Mesenchymal stem cell of the bone marrow (primary cell): ENCODE data around the gene TASOR2.

GRCh38 chr10:4982544-4983241 lies 19.5 kb downstream of the AKR1C1 start:
- CAGE, long polyA plus RNA, result no peak

- CAGE, long polyA plus RNA, result no peak
Observed at GRCh38 chr10:5020199-5020664, 16.6 kb upstream of the AKR1C2 start.

DNA sequence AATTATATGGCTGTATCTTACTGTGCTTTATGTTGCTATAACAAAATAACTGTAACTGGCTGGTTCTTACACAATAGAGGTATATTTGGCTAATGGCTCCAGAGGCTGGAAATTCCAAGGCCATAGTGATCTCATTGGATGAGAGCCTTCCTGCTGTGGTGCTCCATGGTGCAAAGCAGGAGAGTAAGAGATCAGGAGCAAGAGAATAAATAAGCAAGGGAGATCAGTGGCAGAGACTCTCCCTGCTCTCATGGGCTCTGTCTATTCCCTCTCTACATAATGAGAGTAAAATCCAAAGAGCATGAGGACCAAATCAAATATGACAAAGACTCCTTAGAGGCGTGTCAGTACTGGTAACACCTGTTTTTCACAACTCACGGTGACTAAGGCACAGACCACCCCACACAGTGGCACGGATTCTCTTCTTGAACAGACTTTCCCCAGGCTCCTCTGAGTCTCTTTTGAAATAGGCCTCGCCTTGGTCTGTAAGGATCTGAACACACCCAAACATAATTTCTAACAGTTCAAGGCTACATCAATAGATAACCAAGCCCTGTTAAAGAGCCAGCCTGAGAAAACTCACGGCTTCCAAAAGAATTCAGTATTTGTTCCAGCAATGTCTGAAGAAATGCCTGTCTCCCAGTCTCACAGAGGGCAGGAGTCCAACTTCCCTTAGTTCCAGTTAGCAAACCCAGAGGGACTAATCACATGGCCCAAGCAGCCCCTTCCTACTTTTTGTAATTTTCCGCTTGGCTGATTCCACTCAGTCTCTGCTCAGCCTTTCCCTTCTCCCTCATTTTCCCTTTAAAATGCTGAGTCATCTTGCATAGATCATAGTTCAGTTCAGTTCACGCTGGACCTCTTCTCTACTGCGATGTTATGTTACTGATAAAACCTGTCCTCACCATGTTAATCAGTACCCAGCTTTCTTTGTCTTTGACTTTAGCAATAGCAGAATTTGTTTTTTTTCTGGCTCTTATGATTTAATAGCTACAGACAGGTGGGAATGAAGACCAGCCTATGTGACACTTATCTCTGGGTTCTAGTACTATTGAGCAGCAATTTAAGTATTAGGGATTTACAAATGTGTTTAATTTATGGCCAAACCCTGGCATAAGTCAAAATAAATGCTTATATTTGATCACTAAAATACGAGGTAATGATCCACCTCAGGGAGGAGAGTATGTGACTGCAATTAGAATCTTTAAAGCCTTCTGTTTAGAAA lies 22.7 kb upstream of the AKR1C3 start:
- CAGE, long polyA plus RNA, result no peak

DNA sequence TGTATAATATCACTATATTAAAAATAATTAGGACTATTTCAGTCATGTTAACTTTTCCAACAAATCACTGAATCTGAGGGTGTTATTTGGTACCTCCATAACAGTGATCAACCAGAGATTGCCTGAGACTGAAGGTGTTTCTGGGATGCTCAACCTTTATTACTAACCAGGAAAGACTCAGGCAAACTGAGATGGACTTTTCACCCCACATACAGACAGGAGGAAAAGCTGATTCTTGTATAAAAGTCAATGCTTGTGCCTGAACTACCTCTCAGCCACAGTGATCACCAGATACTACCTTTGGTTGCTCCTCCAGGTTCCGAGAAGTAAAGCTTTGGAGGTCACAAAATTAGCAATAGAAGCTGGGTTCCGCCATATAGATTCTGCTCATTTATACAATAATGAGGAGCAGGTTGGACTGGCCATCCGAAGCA lies 1.9 kb downstream of the AKR1C3 start:
- CAGE, long polyA plus RNA, result no peak

GRCh38 chr10:5293526-5294361 lies 71.0 kb upstream of the UCN3 start:
- CAGE, long polyA plus RNA, result no peak

DNA sequence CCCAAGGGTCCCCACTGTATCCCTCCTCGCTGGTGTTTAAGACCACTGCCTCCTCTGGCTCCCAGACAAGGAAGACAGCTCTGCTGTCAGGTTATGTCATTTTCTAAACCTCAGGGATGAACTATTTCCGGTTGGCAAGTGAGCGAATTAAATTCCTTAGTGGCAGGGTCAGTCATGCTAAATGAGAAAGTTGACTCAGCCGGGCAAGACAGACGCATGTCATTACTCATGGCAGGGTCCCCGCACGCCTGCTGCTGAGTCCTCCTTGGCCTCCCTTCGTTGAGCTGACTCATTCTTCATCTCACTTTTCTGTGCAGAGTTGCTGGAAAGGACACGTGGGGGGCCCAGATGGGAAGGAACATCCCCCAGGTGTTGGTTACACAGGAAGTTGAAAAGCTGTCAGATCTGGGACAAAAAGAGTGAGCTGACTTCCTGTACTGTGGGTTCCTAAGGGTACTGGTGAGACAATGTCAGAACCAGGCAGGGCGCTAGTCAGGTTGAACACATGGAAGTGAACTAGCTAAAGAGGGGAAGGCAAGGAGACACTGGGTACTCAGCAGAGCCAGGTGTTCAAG lies 47.1 kb upstream of the UCN3 start:
- CAGE, long polyA plus RNA, result no peak

GRCh38 chr10:5407122-5407565 lies 2.5 kb upstream of the TUBAL3 start:
- CAGE, long polyA plus RNA, result no peak

GRCh38 chr10:5412933-5413734 lies 777 bp downstream of the NET1 start:
- CAGE, long polyA plus RNA, result no peak

- CAGE, long polyA plus RNA, result no peak
Observed at GRCh38 chr10:5549575-5550116, 24.9 kb downstream of the CALML3 start.

DNA sequence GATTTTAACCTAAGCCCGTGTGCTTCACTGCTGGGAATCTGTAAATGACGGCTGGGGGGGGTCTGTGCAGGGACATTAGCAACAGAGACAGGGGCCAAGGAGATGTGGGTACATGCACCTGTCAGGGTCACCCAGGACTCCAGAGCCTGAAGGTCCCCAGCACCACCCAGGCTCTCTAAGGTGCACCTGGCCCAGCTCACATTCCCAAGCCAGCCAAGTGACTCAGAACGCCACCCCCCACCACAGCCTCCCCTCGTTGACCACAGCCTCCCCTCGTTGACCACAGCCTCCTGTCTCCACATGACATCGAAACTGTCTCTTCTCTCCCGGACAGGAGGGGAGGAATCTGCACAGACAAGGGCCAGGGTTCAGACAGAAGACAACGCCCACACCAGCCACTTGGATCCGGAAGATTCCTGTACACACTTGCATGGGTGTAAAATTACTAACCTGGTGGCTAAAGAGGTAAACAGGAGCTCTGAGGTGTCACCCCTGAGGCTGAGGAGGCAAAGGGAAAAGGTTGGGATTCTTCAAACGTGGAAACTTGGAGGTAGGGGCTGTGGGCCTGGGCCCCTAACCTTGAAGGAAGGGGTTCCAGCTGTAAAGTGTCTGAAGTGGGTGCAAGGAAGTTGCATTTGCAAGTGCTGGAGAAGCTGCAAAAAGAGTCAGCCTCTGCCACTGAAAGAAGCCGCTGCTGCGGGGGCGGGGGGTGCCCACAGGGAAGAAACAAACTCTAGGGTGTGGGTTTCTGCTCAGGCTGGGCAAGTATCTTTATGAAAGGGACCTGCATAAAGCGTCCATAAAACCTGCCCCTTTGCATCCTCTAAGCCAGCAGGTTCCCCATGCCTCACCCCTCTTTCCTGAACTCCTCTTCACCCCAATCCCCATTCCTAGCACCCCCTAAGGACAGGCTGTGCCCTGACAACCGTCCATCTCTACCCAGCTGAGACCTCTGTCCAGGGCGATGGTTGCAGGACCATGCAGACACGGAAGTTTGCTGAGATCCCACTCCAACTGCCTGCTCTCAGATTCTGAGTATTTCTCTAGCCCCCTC lies 27.1 kb downstream of the CALML3 start:
- CAGE, long polyA plus RNA, result no peak

DNA sequence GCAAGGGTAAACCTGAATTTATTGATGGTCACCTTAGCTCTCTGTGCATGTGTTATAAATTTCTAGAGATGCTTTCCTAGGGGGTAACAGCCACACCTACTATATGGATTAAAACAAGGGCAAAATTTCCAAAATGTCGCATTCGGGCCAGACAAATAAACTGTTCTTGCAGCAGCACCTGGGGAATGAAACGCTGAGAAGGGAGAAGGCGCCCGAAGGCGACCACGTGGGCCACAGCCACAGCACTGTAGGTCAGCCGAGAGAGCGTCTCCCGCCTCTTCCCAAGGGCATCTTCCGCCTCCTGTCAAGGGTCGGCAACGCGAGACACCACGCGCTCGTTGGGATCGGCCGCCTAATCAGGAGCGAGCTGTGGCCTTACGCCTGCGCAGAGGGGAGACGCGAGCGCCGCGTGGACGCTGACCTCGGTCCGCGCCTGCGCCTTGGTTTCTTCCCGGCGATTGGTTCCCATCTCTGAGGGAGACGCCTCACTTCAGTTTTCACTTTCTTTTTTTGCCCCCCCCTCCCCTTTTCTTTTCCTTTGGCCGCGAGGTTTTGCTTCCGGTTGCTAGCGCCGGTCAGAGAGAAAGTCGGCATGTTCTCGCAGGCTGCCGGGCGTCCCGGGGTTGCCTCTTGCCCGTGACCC lies at the start of gene TASOR2:
Gene TASOR2 (plus strand): TSS at position 555 of the 643 bp plus-strand sequence.
- CAGE, long polyA plus RNA, result no peak

DNA sequence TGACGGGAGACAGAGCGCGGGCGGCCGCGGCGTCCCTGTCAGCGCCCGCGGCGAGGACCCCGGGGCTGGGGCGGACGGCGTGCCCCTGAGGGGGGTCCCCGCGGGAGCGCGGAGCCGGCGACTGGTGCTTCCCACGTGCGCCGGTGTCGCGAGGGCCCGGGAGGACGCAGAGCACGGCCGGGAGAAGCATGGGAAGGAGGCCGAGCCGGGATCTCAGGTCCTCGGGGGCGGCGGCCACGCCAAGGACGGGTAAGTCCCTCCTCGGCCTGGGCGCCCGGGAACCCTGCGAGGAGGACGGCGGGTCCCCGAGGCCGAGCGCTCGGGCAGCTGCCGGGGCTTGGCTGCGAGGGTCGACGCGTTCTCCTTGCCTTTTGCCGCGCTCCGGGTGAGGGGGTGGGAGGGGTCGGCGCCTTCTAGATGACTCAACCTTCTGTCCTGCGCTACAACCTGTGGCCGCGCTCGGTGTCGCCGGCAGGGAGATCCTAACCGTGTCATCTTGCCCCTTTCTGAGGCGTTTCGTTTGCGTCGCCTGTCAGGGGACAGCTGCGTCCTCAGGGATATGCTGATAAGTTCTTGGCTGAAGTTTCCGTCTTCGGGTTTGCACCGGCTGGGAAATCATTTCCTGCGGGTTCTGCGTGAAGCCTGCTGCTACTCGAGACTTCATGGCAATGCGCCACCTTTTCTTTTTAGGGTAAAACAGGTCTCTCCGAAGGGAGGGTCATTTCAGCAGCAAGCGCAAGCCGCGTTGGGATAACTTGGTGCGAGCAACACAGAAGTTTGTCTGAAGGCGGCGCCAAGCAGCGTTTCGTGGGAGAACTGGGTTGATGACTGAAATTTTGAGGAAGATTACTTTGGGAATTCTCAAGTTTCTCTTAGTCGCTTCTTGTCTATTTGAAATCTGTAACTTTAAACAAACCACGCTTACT lies 552 bp downstream of the TASOR2 start:
- CAGE, long polyA plus RNA, result no peak

DNA sequence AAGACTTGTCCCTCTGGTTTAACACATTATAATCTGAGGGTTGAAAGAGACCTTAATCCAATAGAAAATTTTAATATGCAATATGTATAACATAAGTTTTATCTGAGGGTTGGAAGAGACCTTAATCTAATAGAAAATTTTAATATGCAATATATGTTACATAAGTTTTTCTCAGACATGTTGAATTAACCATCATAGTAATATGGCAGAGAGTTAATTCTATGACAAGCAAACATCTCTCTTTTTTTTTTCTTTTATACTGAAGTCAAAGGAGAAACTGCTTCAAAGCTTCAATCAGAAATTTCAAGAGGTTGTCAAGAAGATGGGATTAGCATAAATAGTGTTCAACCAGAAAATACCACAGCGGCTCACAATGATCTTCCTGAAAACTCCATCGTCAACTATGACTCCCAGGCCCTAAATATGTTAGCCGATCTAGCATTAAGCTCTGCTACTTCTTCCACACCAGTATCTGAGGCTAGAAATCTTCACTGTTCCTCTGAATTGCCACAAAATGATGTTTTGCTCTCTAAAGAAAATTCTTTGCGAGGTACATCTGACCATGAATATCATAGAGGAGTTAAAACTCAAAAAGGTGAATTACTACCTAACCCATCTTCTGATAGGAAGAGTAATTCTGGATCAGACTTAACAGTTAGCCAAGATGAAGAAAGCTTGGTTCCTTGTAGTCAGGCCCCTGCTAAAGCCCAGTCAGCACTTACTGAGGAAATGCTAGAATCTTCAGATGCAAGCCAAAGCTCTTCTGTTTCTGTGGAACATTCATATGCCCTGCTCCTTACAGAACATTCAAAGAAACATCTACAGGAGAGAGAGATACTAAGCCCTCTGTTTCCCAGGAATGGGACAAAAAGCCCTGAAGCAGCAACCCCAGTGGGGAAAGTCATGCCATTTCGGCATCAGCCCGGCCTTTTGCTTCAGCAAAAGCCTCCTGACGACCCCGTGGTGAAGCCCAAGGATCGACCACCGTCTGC lies 55.0 kb downstream of the TASOR2 start:
- CAGE, long polyA plus RNA, result no peak

DNA sequence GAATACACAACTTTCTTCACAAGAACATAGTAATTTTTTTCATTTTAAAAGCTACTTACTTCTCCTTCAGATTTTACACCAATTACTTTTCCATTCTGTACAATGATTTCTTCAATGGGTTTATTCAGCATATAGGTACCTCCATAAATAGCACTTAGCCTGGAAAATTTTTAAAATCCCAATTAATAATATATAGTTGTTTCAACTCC lies 39.5 kb downstream of the GDI2 start:
- CAGE, long polyA plus RNA, result no peak

- CAGE, long polyA plus RNA, result no peak
Observed at GRCh38 chr10:5858777-5859372, 30.8 kb downstream of the ANKRD16 start.

DNA sequence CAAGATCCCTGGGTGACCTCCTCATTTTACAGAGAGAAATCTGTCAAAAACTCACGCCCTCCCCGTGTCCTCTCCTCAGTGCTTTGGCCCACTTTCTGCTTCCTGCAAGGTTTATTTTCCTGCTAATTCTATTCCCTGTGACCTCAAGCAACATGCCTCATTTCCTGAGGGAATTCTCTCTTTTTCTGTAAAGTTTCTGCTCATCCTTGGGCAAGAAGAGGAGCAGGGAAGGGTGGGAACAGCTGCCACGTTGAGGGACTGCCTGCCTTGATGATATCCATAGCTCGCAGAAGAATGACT lies 4.7 kb downstream of the IL2RA start:
- CAGE, long polyA plus RNA, result no peak

- CAGE, long polyA plus RNA, result no peak
Observed at GRCh38 chr10:6124768-6125335, 36.0 kb downstream of the RBM17 start.

- CAGE, long polyA plus RNA, result no peak
Observed at GRCh38 chr10:6143135-6143499, 54.3 kb downstream of the RBM17 start.

- CAGE, long polyA plus RNA, result no peak
Observed at GRCh38 chr10:6174032-6174912, 28.5 kb upstream of the PFKFB3 start.

DNA sequence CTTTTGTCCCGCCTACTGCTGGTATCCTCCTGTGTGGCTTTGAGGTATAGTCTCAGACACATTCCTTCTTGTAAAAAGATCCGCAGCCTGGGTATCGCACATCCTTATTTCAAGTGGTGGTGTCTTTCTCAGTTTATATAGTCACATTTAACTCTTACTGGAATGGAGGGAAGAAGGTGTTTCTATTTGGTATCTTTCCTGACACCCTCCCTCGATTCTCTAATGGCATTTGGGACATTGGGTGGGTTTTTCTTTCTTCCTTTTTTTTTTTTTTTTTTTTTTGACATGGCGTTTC lies 2.3 kb downstream of the PFKFB3 start:
- CAGE, long polyA plus RNA, result no peak